Liver (tissue), 9 donors: ENCODE results near the gene API5.

- PRO-cap, 5 experiments = peak in 5 of 5 experiments; most common plus-strand start chr11:43311989 (in 2); most common minus-strand start chr11:43311867 (in 1)
- RAMPAGE, long total RNA, 2 experiments = start-site peak on the plus strand in 2 of 2 experiments, at chr11:43311973-43312066 at its widest, 467 to 1,706 reads per replicate
- RRBS = 2% methylated on average over 14 of the region's 51 CpGs
Measured at GRCh38 chr11:43311489-43312278, at the start of gene API5. TSS of gene API5 (plus strand) at chr11:43311996.

- PRO-cap, 5 experiments = no peak in any of the 5 experiments
- RAMPAGE, long total RNA, 2 experiments = no peak in any of the 2 experiments
- RRBS = no CpG with 5 or more reads among the region's 5 CpGs
Measured at GRCh38 chr11:43420952-43421760, 62.4 kb downstream of the TTC17 start.

DNA sequence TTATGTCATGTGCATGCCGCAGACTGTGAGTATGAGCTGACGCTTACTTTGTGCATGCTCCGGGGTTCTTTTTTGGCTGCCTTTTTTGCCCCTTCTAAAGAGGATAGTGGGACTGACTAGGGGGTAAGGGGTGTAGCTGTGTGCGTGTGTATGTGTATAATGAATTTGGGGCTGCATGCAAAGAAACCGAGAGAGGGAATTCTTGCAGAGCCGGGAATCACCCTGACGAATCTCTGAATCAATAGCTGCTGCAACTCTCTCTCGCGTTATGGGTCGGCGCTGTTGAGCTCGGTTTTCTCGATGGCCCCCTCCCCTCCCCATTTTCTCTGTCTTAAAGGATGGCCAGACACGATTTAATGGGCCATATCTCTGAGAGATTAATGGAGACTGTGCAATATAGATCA lies 103.9 kb upstream of the HSD17B12 start:
- PRO-cap, 5 experiments = no peak in any of the 5 experiments
- RAMPAGE, long total RNA, 2 experiments = no peak in any of the 2 experiments
- RRBS = no CpG with 5 or more reads among the region's 14 CpGs

- PRO-cap, 5 experiments = no peak in any of the 5 experiments
- RAMPAGE, long total RNA, 2 experiments = no peak in any of the 2 experiments
- RRBS = no CpG with 5 or more reads among the region's 7 CpGs
Measured at GRCh38 chr11:44010661-44011469, 36.9 kb upstream of the ACCSL start.

DNA sequence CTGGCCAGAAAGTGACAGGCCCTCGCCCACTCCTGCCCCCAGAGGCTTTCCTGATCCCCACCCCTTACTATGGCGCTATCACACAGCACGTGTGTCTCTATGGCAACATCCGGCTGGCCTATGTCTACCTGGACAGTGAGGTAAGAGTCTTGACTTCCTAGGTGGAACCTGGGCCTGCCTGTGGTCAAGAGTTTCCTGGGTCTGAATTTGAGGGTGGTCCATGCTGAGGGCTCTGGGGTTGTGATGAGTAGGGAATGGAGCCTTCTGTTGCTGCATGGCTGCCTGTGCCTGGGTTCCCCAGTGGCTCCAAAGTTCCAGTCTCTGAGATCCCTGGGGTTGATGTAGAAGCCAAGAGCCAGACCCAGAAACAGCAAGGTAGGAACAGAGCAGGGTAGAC lies 11.2 kb downstream of the ACCS start:
- PRO-cap, 5 experiments = no peak in any of the 5 experiments
- RAMPAGE, long total RNA, 2 experiments = no peak in any of the 2 experiments
- RRBS = no CpG with 5 or more reads among the region's 4 CpGs

GRCh38 chr11:44475030-44475718 lies 90.3 kb upstream of the CD82 start:
- PRO-cap, 5 experiments = no peak in any of the 5 experiments
- RAMPAGE, long total RNA, 2 experiments = no peak in any of the 2 experiments
- RRBS = no CpG with 5 or more reads among the region's 10 CpGs

DNA sequence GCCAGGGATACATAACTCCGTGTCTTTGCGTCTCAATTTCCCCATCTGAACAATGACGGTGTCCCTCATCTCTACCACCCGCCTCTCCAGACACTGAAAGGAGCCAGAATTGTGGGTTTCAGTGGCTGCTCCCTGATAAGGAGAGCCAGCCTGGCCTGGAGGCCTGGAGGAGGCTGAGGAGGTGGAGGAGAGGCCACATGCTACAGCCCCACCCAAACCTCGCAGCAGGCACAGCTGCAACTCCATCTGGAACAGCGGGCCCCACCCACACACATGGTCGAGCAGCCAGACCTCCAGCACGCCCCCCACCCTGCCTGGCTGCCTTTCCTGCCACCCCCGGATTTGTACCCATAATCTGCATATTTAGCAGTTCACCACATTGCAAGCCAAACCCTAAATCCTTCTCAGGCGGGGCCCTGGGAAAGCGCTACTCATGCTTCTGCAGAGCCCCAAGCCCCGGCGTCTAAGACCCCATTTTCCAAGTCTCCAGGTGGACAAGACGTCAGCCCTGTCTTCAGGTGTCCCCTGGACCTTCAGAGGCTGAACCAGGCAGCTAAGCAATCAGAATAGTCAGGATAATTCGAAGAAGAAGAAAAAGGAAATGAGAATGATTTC lies 34.2 kb upstream of the CD82 start:
- PRO-cap, 5 experiments = no peak in any of the 5 experiments
- RAMPAGE, long total RNA, 2 experiments = no peak in any of the 2 experiments
- RRBS = 85% methylated on average over 2 of the region's 15 CpGs

GRCh38 chr11:44576968-44578065 lies 11.9 kb downstream of the CD82 start:
- PRO-cap, 5 experiments = no peak in any of the 5 experiments
- RAMPAGE, long total RNA, 2 experiments = no peak in any of the 2 experiments
- RRBS = no CpG with 5 or more reads among the region's 15 CpGs

DNA sequence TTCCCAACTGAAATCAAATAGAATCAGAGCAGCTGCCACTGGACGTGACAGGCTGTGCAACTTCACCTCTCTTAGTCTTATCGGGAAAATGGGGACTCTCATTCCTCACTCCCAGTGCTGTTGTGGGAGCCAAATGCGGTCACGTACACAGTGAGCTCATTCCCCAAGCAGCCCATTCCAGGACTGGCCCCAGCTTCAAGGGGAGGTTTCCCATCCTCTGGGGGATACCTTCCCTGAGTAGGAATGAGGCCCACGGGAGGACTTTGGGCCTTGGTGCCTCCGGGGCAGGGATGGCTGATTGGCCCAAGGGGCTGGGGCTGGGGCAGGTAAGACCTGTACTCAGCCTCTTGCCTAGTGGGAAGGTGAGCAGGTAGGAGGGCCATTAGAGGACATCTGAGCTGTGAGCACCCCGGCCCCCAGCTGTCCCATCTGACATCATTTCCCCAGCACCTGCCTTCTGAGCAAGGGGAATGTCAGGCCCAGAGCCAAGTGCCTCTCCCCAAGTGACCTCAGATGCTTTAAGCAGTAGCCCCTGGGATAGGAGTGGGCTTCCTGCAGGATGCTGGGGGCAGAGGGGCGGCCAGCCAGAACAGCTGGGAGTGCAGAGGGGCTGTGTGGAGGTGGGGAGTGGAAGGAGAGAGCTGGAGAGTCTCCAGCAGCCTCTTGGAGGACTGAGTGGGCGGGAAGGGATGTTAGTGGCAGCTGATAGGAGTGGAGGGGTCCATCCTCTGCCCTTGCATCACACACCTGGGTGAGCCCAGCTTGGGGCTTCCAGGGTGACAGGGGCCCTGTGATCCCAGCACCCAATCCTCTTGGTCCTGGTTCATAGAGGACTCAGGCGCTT lies 58.4 kb downstream of the CD82 start:
- PRO-cap, 5 experiments = no peak in any of the 5 experiments
- RAMPAGE, long total RNA, 2 experiments = no peak in any of the 2 experiments
- RRBS = no CpG with 5 or more reads among the region's 10 CpGs

- PRO-cap, 5 experiments = no peak in any of the 5 experiments
- RAMPAGE, long total RNA, 2 experiments = no peak in any of the 2 experiments
- RRBS = no CpG with 5 or more reads among the region's 5 CpGs
Measured at GRCh38 chr11:44744135-44744500, 17.4 kb downstream of the TSPAN18 start.

DNA sequence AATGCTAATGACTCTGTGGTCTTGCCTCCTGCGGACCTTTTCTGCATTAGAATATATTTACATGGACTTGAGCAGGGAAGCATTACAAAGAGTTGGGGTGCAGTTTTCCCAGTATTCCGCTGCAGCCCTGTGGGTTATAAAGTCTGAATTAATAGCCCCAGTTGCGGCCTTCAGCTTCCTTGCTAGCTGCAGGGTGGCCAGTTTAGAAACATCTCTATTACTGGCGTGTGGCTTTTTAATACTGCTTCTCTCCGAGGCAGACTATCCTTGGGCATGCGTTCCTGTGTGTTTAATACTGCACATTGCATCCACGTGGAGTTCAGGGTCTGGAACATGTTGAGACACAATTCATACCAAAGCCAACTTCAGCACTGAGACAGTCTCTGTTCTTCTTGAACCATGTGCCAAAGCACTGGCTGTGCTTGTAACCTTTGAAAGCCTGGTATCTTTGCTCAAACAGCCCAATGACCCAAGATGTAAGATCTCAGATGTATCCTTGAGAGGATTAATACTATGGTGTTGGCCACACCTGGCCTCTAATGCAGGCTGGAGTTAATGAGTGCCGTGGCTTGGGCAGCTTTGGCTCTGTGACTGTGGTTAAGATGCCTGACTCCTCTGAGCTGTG lies 27.5 kb downstream of the TSPAN18 start:
- PRO-cap, 5 experiments = no peak in any of the 5 experiments
- RAMPAGE, long total RNA, 2 experiments = no peak in any of the 2 experiments
- RRBS = no CpG with 5 or more reads among the region's 8 CpGs

GRCh38 chr11:44946990-44947776 lies 3.5 kb downstream of the TP53I11 start:
- PRO-cap, 5 experiments = no peak in any of the 5 experiments
- RAMPAGE, long total RNA, 2 experiments = no peak in any of the 2 experiments
- RRBS = no CpG with 5 or more reads among the region's 14 CpGs

- PRO-cap, 5 experiments = no peak in any of the 5 experiments
- RAMPAGE, long total RNA, 2 experiments = no peak in any of the 2 experiments
- RRBS = no CpG with 5 or more reads among the region's 4 CpGs
Measured at GRCh38 chr11:45108360-45108718, 38.1 kb upstream of the PRDM11 start.

DNA sequence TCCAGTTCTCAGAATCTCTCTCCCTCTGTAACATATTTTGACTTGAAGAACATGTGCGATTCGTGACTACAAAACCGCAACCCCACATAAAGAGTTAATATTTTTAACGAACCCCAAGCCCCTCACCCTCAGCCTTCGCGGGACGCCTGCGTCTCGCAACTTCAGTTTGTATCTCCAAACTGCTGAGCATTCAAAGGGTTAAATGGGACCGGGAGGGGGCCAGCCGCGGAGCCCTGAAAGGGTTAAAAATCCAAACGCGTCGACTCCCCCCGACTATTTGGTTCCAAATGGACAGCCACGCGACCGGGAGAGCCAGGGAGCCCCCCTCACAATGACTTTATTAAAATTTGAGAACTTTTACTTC lies 460 bp upstream of the PRDM11 start:
- PRO-cap, 5 experiments = no peak in any of the 5 experiments
- RAMPAGE, long total RNA, 2 experiments = no peak in any of the 2 experiments
- RRBS = under 1% methylated on average over 7 of the region's 19 CpGs

GRCh38 chr11:45147434-45147728 lies 942 bp downstream of the PRDM11 start:
- PRO-cap, 5 experiments = no peak in any of the 5 experiments
- RAMPAGE, long total RNA, 2 experiments = no peak in any of the 2 experiments
- RRBS = 1% methylated on average over 16 of the region's 21 CpGs

GRCh38 chr11:45155038-45155801 lies 8.8 kb downstream of the PRDM11 start:
- PRO-cap, 5 experiments = peak in 1 of 5 experiments; most common minus-strand start chr11:45155115 (in 1)
- RAMPAGE, long total RNA, 2 experiments = no peak in any of the 2 experiments
- RRBS = 20% methylated on average over 1 of the region's 15 CpGs

GRCh38 chr11:45280243-45280837 lies 5.8 kb downstream of the SYT13 start:
- PRO-cap, 5 experiments = no peak in any of the 5 experiments
- RAMPAGE, long total RNA, 2 experiments = no peak in any of the 2 experiments
- RRBS = no CpG with 5 or more reads among the region's 5 CpGs

DNA sequence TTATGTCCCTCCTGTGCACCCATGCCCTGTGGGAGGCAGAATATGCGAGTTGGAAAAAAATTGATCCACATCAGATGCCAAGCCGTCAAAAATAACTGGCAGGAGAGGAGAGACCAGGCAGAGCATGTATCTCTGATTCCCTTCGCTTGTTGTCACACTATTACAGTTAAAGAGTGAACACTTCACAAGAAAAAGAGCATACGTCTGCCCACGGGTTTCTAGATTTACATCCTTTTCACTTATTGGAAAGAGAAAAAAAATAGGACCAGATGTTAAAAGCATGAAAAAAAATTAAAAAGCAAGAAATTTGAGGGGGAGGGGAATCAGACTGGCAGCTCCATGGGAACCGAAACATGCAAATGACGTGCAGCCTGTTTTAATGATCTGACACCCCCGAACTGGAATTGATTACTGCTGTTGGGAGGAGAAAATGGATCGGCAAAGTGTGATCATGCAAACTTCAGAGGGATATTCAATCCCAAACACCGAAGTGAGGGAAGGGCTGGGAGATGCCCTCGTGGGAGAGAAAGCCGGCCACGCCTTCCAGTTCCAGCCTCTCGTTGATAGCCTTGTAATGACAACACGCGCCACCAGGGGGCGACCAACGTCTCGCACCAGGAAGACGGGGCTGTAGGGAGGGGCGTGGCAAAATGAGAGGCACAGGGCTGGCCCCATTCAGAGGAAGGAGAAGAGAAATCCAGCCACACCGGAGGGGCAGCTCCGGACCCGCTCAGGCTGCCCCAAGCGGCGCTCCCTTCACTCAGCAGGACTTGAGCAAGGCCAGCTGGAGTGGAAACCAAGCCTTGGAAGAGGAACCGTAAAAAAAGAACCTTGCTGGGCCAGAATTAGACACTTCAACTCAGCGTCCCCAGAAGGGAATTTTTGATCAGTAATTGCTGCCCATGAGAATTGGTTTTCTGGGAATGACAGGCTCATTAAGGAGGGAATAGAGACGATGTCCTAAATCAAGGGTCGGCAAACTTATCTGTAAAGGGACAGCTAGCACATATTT lies 53.8 kb upstream of the SYT13 start:
- PRO-cap, 5 experiments = no peak in any of the 5 experiments
- RAMPAGE, long total RNA, 2 experiments = no peak in any of the 2 experiments
- RRBS = no CpG with 5 or more reads among the region's 30 CpGs

DNA sequence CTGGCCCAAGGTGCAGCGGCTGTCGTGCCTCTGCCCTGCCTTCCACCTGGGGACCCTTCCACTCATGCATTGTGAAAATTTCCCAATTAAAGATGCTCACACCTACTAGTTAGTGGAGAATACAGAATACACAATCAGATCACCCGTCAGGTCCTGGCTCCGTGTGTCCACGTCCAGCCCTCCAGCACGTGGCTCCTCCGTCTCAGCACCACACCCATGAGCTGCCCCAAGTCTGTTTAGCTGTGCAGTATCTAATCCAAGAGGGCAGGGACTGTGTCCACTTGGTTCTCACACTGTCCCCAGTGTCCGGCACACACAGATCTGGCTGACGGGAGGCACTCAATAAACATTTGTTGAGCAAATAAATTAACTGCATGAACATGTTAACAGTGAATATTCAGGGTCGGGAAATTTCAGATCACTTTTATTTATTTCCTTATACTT lies 110.9 kb downstream of the CHST1 start:
- PRO-cap, 5 experiments = no peak in any of the 5 experiments
- RAMPAGE, long total RNA, 2 experiments = no peak in any of the 2 experiments
- RRBS = no CpG with 5 or more reads among the region's 10 CpGs

- PRO-cap, 5 experiments = no peak in any of the 5 experiments
- RAMPAGE, long total RNA, 2 experiments = no peak in any of the 2 experiments
- RRBS = no CpG with 5 or more reads among the region's 11 CpGs
Measured at GRCh38 chr11:45880966-45881659, 4.3 kb upstream of the MAPK8IP1 start.